Mammary microvascular endothelial cell (primary cell): ENCODE results near the genes ELF4, AIFM1 and SLC25A14.

DNA sequence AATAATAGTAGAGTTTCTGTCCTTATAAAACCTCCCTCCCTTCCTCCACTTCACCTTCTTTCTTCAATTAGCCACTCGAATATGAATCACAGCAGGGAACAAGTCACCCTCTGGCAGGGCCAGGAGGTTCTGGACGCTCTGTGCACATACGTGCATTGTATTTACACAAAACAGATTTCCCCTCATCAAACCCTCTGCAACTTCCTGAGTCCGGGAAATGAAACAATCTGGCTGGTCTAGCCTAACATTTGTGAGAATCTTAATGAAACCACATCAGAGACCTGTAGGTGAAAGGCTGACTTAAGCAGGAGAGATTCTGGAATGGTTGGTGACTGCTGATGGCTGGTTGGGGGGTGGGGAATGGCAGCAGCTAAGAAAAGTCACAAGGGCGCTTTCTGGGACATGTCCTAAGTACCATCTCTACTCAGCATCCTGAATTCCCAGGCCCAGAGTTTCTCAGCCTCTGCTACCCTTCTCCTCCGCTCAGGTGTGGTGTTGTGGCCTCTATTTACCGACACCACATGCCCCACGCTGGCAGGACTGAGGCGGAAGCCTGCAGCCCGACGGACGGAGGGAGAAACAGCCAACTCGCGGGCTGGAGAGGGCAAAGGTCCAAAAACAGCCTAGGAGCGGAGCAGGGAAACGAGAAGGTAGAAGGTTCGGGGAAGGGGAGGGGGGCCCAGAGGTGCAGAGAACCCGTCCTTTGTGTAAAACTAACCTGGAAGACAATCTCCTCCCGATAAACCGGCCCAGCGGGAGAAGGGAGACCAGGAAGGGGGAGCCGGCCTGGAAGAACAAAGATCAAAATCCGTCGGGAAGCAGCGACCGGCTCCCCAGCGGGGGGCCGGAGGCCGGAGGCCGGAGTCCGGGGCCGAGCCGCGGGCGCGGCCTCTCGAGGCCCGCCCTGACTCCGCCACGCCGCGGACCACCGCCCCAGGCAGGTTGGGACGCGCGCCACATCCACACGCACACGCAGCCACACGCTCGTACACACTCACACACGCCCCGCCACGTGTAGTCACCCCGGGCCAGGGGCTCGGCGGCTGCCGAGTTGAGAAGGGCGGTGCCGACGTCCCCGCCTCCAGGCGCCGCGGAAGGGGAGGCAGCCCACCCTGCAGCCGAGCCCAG lies 781 bp downstream of the ZDHHC9 start:
- RAMPAGE, long total RNA, result no peak

GRCh38 chrX:129931325-129931557 lies 25.3 kb downstream of the UTP14A start:
- RAMPAGE, long total RNA, result no peak

GRCh38 chrX:129979939-129980375 lies 2.5 kb upstream of the BCORL1 start:
- RAMPAGE, long total RNA, result no peak

DNA sequence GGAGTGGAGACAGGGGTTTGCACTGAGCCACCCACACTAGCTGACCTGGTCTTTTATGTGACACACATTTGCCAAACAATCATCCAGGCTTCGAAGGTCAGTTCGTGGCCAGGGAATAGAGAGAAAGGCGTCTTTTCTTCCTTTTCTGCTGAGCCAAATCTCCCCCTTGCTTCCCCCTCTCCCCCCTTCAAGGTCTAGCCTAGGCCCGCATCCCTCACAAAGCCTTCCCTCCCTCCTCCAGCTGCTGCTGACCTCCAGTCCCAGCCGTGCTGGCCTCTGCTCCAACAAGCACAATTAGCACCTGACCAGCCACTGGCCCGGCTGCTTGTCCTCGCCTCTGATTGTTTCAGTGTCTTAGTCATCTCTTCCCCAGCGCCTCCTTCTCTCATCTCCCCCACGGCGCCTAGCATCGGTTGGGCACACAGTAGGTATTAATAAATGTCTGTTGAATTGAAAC lies 4.3 kb downstream of the ELF4 start:
- RAMPAGE, long total RNA, result no peak

GRCh38 chrX:130110086-130111153 lies at the start of gene ELF4:
TSS of gene ELF4 (minus strand) at chrX:130110497.
- RAMPAGE, long total RNA, result no peak

DNA sequence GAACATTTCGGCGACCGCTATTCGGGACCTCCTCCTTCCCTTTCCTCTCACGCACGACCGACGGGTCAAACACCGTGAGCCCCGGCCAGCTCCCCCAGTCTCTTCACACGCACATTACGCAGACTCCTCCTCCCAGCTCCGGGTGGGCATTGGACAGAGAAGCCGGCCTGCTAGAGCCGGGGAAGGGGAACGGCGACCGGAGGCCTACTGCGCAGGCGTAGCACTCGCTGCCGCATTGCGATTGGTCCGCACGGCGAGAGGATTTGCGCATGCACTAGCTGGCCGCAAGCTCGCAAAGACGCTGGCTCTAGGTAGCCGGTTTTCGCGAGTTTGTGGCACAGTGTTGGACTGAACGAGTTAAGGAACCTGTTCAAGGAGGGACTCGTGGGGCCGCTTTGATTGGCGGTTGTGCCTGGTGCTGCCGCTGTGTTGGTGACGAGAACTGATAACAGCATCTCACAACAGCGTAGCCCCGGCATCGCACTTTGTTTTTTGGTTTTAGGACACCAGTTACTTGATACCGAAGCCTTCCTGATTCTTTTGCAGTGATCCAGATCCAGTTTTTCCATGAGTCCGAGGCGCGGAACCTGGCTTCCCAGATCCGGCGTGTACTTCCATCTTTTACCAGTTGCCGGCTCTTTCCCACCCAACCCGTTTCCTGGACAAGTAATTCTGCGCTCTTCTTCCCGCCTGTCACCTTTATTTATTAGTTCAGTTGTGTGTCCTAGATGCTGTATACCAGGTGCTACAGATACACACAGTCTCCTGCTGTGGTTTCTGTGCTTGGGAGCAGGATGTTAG lies at the start of gene AIFM1:
Gene AIFM1, minus strand, starts transcription at position 191 of the 801 bp plus-strand sequence.
- RAMPAGE, long total RNA, result start-site peak on the minus strand centred at position 96 of the sequence, 76 bp wide, 88 and 34 reads in 2 replicates

DNA sequence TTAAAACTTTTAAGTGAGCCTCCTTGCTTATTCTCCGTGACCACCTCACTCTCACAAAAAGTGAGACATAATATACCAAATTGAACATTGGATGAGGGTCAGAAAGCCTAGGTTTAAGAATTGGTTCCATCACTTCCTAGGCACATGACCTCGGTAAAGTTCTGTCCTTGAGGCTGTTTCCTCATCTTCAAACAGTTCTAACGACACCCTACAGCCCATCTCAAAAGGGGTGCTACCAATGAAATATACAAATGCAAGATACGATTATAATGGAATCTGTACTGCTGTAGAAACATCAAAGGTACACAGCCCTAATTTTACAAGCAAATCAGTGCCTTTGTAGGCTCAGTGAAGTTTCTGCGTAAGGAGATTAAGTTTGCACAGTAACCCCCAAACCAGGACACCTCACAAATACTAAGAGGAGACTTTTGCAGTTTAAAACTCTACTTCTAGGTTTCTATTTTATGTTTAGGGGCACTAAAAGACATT lies 1.3 kb downstream of the ZNF280C start:
- RAMPAGE, long total RNA, result no peak

DNA sequence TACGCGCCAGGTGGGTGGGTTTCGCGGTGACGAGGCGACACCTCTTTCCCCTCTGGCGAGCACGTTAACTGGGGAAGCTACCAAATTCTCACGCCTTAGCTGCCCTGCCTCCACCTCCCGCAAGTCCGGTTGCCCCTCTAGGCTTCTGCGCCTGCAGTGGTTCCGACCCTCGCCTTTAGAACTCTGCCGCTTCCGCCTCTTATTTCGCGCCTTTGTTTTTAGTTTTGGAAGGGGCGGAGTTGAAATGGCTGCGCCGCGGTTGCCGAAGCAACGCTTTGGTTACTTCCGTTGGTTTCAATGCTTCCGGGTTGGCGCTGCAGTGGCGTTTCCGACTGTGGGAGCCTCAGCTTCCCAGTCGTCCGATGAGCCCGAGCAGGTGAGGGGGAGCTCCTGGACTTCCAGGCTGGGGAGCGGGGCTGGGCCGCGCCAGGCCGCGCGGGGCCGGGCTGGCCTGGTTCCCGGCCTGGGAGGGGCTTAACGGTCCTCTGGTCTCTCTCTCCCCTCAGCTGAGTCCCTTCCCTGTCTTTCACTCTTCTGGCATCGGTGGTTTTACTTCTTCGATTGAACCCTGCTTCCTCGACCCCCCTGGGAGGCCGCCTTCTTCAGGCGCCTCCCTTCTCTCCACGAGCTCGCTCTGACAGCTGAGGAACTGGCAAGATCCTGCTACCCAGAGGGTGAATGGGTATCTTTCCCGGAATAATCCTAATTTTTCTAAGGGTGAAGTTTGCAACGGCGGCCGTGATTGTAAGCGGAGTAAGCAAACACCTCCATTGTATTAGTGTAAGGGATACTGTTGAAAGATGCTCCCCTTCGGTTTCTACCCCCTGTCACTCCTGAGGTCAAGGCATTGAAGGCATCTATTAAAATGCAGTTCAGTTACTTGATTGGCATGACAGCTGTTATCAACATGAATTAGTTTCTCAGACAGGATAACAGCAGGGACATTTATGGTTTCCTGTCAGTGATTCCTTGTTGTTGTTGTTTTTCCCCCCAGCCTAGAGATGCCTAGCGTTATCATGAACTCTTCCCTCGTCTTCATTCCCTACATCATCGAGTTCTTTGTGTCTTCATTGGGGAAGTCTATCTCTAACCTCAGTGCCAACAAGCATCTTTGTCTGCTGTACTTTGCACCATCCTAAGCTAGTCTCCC lies at the start of gene SLC25A14:
Gene SLC25A14, plus strand, starts transcription at position 319 of the 1,150 bp plus-strand sequence.
- RAMPAGE, long total RNA, result start-site peak on the plus strand centred at position 332 of the sequence, 53 bp wide, 81 and 55 reads in 2 replicates

- RAMPAGE, long total RNA, result no peak
These were observed 9.4 kb downstream of the RBMX2 start for GRCh38 chrX:130411196-130411598.

DNA sequence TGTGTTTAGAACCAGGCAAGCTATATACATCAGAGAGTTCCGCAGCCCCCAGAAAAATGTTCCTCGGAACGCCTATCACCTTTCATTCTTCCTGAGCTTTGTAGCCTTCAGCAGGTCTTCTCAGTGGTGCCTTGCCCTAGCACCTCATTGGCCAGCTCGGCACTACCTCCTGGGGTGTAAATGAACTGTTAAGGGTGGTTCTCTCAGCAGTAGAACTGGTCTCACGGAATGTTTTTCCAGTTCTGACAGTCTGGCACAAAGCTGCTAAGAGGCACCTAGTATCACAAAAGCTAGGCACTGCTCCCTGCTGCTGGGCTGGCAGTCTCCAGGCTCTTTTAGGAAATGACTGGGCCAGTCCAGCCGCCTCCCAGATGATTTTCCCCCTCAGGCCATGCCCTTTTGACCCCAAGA lies 8.1 kb downstream of the FRMD7 start:
- RAMPAGE, long total RNA, result no peak

DNA sequence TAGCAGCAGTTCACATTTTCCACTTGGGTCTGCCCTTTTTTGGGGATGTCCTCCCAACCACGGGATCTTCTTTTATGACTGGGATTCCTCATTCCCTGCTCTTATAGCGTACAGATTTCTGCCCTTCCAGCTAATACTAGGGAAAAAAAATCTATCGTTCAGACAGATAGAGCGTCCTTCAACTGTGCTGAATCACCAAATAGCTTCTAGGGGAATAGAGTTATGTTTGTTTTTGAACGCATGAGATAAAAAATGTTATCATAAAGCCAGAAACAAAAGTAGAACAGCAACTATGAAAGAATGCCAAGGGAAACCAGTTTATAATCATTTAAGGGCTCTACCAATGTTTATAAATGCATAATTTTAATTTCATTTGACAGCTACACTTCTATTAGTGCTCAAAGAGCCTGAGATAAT lies 12.9 kb downstream of the RAP2C start:
- RAMPAGE, long total RNA, result no peak

GRCh38 chrX:132432950-132433495 lies 55.8 kb downstream of the MBNL3 start:
- RAMPAGE, long total RNA, result no peak

DNA sequence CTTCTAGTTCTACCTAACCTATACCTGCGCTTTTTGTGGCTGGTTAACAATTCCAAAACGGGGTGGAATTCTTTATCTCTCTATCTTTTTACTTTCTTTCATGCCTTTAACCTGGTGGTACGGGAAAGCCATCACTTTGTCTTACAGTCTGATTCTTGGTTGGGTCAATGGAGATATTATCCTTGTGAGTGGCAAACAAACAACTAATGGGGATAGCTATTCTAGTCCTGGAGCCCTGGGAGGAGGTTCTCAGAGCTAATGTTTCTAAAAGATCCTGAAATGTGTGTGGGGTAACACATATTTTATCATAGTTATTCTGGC lies 159.8 kb upstream of the MBNL3 start:
- RAMPAGE, long total RNA, result no peak

- RAMPAGE, long total RNA, result no peak
These were observed 11.9 kb upstream of the HPRT1 start for GRCh38 chrX:134448119-134448417.

DNA sequence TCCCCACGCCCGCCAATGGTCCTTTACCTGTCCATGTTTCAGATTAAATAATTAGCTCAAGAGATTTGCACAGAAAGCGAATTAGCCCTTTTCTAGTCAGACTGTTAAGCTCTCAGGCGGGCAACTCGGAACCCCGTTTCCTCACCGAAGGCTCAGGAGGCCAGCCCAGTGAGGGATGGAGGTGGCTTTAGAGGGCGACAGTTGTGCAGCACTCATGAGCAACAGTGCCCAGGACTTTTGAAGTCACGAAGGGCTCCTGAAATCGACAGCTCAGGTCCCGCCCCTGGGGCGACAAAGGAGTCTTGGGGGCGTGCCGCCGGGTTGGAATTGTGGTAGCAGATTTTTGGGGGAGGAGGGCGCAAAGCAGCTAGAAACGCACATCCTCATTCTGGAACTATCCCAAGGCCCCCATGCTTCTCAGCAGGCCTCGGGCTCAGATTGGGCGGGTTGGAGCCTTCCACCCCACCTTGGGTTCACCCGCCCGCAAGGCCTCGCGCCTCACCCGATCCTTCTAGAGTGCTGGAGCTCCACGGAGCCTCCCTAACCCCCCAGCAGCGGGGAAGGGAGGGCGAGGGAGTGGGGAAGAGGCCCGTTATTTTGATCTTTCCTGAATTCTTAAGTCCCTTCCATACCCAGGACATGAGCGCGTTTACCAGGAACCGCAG lies 85.5 kb downstream of the HPRT1 start:
- RAMPAGE, long total RNA, result no peak

GRCh38 chrX:134546813-134547866 lies 87.2 kb downstream of the HPRT1 start:
- RAMPAGE, long total RNA, result no peak

DNA sequence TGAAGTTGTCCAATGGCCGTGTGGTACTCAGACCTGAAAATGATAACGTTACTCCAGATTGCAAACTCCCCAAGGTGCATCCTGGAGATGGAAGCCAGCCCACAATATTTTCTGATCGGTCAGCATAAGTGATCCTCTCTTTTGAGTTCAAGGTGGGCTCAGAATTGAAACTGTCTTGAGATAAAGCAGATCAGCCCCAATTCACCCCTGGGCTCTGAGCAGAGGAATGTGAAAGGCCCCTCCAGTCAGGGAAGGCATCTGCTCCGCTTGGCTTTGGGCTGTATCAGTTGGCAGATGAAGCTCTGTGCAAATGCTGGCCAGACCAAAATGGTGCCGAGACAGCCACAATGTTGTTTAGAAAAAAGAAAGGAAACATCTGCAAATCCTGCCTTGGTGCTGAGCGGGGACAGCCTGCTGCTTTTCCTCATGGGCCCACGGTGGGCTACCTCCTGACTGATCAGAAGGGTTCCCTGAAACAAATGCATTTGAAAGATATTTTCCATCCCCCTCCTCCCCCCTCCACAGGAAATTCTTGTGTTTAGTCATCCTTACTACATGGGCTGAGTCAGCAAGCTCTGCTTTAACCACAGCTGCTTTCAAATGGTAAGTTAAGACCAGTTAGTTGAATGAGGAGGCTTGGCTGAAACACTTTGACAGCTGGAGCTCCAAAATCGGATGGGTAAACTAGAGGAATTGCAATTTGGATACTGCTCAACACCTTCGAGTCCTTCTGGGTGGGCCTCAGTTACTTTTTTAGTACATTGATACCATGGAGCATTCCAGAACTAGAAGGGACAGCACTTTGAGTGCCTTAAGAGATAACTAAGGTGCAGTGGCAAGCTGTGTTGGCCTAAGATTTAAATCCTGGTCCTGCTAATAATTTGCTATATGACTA lies 36.2 kb downstream of the PLAC1 start:
- RAMPAGE, long total RNA, result no peak

GRCh38 chrX:134881237-134881618 lies 33.8 kb downstream of the MOSPD1 start:
- RAMPAGE, long total RNA, result no peak

GRCh38 chrX:135003802-135004931 lies 13.4 kb downstream of the SMIM10 start:
- RAMPAGE, long total RNA, result no peak

GRCh38 chrX:135251844-135252043 lies 117 bp upstream of the ETDA start:
- RAMPAGE, long total RNA, result no peak